ENCODE measurements around the gene DOCK4.

- RRBS = no CpG with 5 or more reads among the region's 9 CpGs
Observed at GRCh38 chr7:112091142-112092097, 114.8 kb downstream of the DOCK4 start.

DNA sequence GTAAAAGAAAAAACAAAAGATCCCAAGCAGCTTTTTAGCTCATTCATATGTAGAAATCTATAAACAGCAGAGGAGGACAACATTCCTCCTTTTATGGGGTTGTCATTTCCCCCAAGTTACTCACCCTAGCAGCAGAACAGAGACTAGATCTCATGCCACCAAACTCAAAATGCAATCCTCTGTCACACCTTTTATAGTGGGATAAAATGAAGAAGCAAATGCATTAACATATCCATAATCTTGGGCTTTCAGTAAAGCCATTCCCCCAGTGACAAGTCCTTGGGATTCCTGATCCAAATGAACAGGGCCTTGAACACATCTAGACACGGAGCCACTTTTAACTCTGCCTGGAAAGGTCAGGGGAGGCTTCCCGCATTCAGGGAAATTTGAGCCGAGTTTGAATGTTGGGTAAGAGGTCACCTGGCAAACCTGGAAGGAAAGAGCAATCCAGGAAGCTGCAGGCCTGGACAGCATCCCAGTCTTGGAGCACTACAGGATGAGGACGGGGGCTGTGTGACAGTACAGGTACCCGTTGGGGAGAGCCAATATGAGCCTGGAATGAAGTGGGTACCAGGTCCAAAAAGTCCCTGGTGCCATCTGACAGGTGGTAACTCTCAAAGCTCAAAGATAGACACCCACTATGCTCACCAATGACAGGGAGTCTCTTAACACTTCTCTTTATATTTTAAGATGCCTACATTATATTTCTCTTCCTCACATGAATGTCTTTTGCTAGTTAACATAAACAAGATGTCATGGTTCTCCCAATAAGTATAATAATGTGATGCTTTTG, 76.3 kb downstream of the DOCK4 start:
- RRBS = no CpG with 5 or more reads among the region's 5 CpGs

- RRBS = no CpG with 5 or more reads among the region's 5 CpGs
Observed at GRCh38 chr7:112145340-112145709, 60.9 kb downstream of the DOCK4 start.

DNA sequence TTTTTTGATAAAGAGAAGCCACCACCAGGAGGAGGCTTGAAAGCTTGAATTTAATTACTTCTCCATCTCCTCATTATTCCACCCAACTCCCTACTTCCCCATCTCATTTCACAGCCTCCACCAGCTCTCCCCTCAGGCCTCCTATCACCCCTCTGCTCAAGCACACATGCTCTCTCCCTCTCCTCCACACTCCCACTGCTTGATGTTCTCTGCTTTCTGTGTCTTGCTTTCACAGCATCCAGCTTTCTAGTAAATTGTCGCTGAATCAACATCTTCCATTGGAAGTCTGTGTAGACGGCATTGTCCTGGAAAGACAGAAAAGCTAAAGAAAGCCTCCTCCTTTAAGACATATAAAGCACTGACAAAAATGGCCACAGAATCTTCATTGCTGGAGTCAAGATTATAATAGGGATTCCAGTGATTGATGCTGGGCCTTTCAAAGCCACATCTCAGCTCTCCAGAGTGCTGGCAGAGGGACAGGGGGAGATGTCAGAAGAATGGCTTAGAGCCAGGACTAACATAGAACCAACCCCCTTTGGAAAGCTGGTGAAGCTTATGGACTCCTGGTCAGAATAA, 58.3 kb downstream of the DOCK4 start:
- RRBS = no CpG with 5 or more reads among the region's 2 CpGs

GRCh38 chr7:112185784-112186328, 20.3 kb downstream of the DOCK4 start:
- RRBS = no CpG with 5 or more reads among the region's 4 CpGs

DNA sequence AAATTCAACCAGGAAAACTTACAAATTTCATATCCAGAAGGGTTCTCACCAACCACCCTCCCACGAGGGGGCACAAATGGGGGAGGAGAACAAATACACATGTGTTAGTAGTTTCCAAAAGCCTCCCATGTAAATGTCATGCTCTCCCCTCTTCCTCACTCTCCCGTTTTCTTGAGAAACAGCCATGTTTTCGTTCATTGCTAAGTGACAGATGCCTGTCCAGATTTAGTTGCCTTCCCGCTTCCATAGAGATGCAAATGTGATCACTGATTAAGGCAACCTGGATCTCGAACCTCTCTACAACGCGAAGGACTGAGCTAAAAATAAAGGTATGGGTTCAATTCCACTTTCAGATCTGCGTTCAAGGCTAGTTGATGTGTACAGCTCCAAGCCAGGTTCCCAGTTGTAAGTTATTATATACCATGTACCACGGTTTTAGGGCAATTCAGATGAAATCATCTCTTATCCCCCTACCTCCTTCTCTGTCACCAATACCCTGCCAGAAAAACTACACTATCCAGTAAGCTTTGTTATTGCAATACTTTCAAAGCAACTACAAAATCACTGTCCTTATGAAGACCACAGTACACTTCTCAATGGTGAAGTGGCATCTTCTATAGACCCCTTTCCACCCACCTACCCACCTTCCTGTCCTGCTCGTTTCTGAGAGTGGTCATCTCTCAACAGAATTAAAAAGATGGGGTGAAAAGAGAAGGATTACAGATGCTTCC, 10.2 kb downstream of the DOCK4 start:
- RRBS = no CpG with 5 or more reads among the region's 10 CpGs

DNA sequence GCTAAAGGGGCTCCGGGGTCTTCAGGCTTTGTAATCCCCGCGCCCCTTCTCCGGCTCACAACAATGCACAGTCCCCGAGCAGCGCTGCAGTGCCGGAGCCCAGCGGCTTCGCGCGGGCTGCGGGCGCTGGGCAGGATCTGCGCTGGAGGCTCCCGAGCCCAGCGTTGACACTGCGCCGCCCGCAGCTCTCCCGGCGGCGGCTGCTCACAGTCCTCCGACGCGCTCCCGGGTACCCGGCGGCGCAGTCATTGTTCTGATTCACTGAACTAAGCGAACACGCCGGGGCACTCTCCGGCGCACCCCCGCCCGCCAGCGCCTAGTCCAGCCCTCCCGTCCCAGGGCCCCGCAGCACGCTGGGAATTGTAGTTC, at the start of gene DOCK4:
Gene DOCK4, minus strand, starts transcription at position 260 of the 369 bp plus-strand sequence.
- RRBS = 2% methylated on average over 23 of the region's 40 CpGs

DNA sequence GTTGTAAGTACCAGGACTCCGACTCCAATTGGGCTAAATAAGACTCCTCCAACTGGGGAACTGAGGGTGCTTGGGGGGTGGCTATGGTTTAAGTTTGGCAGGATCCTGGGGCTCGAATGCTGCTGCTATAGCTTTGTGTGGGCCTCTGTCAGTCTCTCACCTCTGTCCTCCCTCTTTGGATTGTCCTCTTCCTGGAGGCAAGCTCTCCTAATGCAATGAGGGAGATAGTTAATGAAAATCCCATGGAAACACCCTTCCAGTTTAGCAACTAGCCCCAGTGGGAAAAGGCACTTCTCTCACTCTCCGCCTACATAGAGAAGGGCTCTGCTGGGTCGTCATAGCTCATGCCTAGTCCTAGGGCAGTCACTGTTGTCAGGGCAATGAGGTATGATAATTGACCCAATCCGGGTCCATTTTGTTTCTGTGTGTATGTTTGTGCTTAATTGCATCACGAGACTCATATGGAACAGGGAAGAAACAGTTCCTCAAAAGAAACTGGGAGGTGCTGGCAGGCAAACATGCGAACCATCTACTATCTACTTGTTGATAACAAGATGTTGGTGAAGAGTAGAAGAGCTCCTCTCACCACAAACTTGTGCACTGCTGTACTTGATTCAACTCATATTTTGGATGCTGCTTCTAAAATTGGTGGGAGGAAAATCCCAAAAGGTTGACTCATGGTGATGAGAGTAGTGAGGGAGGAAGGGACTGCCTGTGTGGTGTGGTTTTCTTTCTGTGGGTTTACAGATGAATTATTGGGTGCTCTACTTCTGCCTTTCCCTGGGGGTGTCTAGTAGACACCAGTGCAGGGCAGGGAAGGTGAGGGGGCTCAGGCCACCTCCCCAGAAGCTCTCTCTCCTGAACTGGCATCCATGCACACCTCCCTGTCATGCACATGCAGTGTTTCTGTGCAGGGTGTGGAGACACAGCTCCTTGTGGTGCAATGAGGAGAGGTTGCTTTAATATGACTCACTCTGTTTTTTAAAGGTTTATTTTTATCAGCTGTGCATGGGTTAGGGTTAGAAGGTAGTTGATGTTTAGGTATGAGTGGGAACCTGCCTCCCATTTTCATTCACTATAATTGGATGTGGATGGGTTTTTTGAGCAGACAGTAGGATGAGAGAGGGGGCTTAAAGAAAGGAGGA, 29.3 kb downstream of the LSMEM1 start:
- RRBS = no CpG with 5 or more reads among the region's 7 CpGs

DNA sequence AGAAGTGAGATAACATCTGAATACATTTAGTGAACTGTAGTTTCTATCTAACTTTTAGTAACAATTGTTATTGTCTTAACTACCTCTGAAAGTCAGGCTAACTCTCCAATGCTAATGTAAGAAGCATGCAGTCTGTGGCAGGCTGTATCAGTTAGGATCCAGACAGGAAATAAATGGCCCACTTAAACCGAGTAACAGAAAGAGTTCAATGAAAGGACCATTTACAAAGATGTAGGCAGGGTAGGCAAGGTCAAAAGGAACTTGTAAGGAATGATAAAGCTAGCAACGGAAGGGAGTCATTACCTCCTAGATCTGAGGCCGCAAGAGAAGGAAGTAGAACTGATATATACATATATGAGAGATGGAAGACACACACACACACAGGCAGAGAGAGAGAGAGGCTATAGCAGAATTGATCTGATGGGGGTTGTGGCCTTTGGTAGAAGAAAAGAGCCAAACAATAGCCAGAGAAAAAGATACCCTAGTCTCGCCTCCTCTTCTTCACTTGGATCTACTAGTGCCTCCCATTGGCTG, 91.1 kb downstream of the LSMEM1 start:
- RRBS = no CpG with 5 or more reads among the region's 4 CpGs

- RRBS = no CpG with 5 or more reads among the region's 13 CpGs
Observed at GRCh38 chr7:112791620-112792133, 1.5 kb upstream of the TMEM168 start.

DNA sequence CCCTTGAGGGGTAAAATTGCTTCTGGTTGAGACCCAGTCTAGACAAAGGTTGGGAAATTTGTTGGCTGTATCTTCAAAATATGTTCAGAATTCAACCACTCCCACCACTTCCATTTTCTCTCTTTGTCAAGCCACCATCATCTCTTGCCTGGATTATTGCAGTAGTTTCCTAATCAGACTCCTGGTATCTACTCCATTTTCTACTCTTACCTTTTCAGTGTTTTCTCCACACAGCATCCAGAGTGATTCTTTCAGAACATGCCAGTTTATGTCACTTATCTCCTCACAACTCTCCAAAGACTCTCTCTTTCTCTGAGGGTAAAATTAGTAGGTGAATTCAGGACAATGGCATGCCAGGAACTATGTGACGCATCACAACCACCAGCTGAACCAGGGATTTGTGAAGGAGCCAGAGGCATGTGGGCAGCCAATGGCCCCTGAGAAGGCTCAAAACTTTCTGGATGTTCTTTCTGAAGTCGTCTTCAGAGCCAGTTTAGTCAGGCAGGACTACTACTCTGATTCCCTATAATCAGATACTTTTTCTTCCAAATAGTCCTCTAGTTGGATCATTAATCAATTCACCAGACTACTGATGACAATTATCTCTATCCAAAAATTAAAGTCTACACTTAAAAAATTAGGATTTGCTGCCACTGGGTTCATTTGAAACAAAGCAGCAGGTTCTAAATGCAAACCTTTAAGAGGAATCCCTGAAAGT, 55.8 kb upstream of the BMT2 start:
- RRBS = no CpG with 5 or more reads among the region's 2 CpGs

DNA sequence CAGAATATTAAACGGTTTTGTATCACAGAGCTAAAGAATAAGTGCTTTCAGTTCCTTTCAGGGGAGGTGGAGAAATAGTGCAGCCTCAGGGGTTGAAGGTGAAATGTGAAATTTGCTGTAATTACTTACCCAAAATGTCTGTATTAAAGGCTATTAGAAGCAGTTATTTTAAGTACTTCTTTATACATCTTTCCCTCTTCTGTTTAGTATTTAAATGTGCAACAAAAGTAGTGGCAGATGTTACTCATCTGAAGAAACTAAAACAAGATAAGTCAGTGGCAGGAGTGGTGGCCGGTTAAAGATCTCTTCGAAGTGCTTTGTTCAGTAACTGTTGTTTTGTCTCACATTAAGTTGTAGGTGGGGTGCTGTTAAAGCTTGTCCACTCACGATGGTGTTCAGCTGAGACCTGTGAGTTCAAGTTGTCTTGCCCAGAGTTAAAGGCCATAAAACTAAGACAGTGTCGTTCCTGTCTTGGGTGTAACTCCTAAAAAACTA, 1.0 kb upstream of the FOXP2 start:
- RRBS = no CpG with 5 or more reads among the region's 5 CpGs

GRCh38 chr7:114944761-114945260, 22.9 kb downstream of the MDFIC start:
- RRBS = no CpG with 5 or more reads among the region's 15 CpGs

DNA sequence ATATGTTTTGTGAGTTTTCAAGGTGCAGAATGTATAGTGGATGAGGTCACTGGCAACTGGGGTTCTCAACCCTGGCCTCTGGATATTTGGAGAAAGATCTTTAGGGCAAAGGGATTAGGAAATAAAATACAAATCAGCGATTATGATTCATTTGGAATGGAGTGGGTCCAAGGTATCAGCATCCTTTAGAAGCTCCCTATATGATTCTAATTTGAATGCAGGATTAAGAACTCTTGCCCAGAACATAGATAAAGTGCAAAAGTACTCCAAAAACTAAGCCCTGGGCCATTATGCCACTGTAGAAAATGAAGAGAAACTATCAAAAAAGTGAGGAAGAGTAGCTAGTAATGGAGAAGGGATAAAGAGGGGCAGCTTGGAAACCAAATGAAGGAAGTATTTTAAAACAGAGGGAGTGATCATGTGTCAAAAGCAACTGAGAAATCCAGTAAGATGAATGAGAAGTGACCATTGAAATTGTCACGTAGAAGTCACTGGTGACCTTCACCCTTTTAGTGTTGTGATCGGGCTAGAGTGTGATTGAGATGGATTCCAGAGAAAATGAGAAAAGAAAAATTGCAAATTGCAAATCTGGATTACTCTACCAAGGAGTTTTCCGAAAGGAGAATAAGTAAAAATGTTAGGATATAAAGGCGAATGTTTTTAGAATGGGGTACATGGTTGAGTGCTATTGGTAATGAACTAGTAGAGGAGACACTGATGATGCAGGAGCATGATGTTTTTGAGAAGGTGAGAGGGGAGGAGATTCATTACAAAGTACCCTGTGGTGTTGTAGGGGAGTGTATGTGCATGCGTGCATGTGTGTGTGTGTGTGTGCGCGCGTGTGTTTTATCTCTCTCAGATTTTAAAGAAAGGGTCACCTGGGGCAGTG, 74.9 kb downstream of the MDFIC start:
- RRBS = no CpG with 5 or more reads among the region's 9 CpGs

DNA sequence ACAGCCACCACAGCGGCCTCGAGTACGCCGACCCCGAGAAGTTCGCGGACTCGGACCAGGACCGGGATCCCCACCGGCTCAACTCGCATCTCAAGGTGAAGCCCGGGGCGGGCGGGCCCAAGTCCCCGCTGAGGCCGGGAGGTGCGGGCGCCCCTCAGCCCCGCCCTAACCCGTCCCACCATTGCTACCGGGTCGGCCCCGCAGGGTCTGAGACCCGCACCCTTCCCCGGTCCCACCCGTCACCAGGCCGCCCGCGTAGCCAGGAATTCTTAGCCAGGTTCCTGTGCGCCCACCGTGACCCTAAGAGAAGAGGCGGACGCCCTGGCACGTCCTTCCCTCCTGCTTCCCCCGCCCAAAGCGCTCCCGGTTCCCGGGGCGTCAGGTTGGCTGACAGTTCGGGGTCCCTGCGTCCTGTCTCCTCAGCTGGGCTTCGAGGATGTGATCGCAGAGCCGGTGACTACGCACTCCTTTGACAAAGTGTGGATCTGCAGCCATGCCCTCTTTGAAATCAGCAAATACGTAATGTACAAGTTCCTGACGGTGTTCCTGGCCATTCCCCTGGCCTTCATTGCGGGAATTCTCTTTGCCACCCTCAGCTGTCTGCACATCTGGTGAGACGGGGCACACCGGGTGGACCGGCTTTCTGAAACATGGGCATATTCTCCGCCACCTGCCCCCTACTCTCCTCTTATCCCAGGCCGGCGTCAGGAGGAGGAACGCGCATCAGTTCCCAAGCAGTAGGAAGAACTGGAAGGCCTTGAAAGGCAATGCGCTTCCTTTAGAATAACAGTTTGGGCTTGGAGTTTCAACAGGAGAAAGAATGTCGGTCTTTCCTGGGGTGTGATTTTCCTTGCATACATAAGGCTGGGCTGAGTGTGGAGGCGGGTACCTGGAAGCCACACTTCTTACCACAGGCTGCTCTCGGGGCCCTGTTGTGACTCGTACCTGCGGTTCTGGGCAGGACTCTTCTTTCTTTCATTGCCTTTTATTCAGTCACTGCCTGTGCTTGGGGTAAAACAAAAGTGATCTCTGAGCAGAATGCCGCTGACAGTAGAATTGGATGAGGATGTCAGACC, 637 bp downstream of the CAV2 start:
- RRBS = 12% methylated on average over 16 of the region's 63 CpGs

DNA sequence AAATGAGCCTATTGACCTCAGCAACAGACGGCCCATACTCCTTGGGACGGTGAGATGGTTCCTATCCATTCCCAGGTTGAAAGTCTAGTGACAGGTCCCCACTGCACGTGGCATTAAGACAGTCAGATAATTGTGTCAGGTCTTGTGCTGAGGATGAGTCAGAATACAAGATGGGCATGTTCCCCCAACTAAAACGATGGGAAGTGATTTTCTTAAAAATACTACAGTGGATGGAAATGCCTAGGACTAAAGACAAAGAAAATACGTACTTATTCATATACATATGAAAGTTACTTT, 2.1 kb downstream of the CAV1 start:
- RRBS = no CpG with 5 or more reads among the region's 5 CpGs

DNA sequence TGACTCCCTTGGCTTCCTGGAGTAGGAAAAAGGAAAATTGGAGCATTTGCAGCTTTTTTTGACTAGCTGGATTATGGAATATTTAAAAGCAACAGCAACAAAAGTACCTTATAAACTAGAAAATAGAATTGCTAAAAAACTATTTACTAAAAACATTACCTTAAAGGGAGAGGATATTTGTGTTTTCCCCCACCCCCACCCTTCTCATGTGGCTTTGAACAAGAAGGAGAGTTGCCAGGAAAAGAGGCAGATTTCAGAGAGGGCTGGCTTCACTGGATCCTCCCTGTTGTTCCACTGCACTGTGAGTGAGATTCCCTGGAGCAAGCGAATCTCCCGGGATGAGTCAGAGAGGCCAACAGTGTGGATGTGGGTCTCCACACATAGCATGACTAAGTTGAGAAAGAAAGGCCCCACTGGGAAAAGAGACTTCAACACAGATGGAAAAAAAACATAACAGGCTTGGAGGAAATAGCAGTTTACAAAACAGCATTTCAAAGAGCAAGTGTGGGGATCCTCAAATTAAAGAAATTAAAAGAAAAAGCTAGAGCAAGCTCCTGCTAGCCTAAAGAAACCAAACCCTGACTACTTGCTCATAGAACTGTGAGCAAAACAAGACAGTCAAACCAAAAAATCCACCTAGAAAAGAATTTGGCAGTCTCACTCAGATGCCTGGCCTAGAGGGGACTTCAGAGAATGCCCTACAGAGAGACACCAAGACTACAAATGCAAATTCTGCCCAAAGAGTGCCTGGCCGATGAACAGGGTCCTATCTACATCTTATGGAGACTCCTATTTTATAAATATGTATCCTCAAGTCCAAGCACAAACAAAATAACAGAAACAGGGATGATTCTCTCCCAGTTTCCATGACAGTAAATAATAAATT, 3.3 kb downstream of the CAV1 start:
- RRBS = no CpG with 5 or more reads among the region's 3 CpGs

DNA sequence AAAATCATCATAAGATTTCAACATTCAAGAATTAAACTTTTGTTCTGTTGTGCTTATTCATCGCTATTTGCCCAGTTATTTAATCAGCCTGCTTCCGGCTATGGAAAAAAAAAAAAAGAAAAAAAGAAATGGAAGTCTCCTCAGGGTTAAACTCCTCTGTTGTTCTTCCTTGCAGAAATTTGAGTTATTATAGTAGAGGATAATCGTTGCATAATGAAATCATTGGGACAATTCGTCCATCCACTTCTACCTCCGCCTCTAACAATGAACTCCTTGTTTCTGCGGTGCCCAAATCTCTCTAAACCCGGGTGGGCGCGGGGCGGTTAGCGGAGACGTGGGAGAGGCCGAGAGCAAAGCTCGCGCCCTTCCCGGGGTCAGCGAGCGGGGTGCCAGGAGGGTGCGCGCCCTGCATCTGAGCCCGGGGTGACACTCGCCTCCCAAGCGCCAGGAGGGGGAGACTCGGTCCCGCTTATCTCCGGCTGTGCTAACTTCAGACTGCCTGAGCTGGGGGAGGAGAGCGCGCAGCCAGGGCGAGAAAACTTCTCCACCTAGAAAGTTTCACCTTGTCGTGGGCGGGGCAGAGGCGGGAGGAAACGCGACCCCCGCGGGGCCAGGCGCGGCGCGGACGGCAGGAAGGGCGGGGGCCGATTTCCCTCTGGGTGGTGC, 397 bp upstream of the MET start:
- RRBS = 6% methylated on average over 20 of the region's 43 CpGs

DNA sequence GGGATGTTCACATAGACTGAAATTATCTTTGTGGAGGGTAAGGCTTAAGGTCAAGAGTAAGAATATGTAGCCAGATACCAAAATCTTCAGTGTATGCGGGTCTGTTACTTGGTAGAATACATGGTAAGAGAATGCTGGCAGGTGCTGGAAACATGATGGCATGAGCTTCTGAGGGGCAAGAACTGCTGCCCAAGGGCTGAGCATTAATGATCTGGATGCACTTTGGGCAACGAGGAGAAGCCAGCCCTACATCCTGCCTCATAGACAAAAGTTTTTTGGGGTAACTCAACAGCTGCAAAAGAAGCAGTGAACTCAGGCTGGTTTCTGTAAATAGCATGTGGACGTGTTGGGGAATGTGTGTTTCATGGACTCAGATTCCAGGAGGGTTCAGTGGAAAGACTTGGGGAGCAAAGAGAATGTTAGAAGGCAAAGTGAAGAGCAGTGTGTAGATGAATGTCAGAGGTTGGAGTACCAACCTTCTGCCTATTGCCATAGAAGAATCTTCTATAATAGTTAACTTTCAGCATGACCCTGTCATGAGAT, 165.8 kb downstream of the WNT2 start:
- RRBS = no CpG with 5 or more reads among the region's 3 CpGs

Data from HL-60 (cell line).